Epithelial cell of alveolus of lung (primary cell): ENCODE results near the genes ALDH7A1 and CHSY3.

DNA sequence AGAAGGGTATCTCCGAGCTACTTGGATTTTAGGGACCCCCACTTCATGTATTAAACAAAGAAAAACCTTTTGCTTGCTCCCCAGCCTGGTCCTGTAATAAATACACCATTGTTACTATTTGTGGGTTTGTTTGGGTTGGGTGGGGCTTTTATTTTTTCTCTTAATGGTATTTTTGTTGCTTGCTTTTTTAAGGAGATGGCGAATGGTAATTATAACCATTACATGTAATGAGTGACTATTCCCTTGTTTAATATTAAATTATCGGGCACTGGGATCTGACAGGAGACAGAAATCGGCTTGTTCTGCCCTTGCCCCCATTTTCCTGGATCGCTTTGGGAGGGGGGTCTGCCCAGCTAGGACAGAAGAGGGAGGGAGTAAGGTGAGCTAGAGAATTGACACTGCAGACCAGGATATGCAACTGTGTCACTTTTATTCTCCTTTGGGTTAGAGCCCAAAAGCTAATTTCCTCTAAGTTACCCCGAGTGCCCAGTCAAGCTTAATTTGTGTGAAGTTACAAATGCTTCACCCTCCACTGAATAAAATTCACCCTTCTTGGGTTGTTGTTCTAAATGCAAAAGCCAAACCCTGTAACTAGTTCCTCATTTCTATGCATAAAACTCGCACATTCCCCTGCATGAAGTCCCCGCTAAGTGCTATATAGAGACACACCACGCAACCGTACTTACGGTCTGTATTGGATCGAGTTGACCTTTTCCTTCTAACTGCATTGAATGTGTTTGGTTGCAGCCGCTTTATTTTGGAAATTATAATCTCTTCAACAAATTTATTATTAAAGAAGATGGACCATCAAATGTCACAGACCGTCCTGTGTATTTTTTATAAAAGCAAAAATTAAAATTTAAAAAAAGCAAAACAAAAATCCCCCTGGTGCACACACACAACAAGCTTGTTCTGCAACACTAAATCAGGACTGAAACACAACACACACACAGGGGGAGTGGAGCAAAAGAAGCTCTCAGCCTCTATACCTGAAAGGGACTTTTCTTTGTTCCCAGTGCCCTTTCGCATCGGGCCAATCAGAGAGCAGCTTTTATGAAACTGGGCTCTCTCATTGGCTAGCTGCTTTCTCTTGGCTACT lies 1.8 kb upstream of the ZNF608 start:
- RAMPAGE, long total RNA, result no peak
- RRBS, result no CpG with 5 or more reads among the region's 16 CpGs

DNA sequence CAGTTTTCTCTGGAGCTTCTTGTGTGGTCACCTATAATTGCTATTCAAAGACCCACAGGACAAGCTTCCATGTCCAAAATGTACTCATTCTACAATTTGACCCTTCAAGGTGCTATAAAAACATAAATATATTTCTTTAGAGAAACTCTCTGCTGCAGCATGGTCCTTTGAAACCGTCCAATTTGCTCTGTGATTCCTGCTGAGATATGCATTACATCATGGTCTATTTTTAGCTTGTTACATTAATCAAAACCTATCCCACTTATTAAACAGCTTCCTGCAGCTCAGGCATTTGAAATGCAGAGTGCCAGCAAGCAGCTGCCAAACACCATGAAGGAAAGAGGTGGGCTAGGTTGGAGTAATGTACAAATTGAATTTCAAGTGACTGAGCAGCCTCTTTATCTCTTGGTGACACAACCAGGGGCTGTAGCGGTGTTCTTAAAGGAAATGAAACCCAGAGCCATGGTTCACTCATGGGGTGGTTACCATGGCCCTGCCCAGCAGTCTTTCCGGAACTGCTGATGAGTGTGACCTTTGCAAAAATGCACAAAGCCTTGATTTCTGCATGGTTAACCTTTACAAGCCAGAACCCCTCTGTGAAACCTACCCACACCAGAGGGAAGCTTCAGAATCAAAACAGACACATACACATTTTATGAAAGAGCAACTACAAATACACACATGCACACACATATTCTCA lies 155.7 kb upstream of the ZNF608 start:
- RAMPAGE, long total RNA, result no peak
- RRBS, result no CpG with 5 or more reads among the region's 3 CpGs

DNA sequence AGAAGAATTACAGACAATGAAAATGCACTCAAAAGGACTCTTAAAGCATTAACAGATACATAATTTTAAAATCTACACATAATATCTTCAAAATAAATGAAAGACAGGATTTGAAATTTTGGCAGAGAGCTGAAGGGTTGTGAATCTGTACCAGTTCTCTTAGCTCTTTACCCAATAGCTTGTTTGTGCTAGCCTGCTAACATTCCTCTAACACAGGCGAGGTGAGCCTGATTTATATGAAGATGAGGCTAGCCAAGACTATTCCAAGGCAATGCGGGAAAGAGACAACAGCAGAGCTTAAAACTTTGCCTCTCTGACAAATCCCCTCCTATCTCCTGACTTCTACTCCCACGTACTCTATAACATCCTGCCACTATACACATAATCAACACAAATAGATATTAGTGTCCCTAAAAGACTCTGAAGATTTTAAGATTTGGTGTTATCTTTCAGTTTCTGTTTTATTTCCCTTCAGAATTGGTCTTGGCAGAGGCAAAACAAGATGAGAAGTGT lies 745.6 kb upstream of the ZNF608 start:
- RAMPAGE, long total RNA, result no peak
- RRBS, result no CpG with 5 or more reads among the region's 3 CpGs

GRCh38 chr5:126431386-126431794 lies 8.2 kb downstream of the GRAMD2B start:
- RAMPAGE, long total RNA, result no peak

- RAMPAGE, long total RNA, result no peak
- RRBS, result no CpG with 5 or more reads among the region's 9 CpGs
Observed at GRCh38 chr5:126464864-126465471, 41.8 kb downstream of the GRAMD2B start.

DNA sequence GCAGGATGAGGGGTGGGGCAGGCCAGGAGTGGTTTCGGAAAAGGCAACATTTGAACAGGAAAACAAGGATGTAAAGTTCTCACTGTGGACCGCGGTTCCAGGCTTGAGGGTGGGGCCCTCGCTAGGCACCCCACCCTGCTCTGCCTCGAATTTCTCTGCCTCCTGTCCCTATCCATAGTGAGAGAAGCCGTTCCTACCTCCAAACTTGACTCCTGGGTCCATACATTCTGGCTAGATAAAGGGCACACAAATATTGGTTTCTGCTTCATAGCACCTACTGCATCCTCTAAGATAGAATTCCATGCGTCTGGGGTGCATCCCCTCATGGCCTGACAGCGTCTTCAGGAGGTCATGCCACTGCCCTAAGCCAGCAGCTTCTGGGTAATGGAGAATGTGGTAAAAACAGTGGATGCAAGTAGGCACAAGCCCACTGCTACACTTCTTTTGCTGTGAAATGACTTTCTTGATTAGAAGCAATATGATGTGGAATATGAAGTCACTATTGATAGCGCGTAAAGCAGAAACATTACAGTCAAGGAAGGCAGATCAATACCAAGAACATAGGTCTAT lies 79.0 kb downstream of the GRAMD2B start:
- RAMPAGE, long total RNA, result no peak
- RRBS, result no CpG with 5 or more reads among the region's 10 CpGs

DNA sequence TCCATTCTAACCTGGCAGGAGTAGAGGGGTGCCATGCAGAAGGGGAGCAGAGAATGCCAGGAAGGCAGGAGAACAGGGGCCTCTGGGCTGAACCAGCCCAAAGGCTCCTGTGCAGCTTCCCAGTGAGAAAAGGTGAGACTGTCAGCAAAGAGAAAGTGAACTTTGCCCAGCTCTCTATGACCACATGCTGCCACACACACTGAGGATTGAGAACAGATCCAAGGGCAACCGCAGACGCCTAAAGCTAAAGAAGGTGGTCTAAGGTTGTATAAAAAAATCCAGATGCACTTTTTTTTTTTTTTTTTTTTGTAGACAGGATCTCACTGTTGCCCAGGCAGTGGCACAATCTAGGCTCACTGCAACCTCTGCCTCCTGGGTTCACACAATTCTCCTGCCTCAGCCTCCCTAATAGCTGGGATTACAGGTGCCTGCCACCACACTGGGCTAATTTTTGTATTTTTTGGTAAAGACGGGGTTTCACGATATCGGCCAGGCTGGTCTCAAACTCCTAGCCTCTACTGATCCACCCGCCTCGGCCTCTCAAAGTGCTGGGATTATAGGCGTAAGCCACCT lies 51.3 kb downstream of the ALDH7A1 start:
- RAMPAGE, long total RNA, result no peak
- RRBS, result no CpG with 5 or more reads among the region's 8 CpGs

DNA sequence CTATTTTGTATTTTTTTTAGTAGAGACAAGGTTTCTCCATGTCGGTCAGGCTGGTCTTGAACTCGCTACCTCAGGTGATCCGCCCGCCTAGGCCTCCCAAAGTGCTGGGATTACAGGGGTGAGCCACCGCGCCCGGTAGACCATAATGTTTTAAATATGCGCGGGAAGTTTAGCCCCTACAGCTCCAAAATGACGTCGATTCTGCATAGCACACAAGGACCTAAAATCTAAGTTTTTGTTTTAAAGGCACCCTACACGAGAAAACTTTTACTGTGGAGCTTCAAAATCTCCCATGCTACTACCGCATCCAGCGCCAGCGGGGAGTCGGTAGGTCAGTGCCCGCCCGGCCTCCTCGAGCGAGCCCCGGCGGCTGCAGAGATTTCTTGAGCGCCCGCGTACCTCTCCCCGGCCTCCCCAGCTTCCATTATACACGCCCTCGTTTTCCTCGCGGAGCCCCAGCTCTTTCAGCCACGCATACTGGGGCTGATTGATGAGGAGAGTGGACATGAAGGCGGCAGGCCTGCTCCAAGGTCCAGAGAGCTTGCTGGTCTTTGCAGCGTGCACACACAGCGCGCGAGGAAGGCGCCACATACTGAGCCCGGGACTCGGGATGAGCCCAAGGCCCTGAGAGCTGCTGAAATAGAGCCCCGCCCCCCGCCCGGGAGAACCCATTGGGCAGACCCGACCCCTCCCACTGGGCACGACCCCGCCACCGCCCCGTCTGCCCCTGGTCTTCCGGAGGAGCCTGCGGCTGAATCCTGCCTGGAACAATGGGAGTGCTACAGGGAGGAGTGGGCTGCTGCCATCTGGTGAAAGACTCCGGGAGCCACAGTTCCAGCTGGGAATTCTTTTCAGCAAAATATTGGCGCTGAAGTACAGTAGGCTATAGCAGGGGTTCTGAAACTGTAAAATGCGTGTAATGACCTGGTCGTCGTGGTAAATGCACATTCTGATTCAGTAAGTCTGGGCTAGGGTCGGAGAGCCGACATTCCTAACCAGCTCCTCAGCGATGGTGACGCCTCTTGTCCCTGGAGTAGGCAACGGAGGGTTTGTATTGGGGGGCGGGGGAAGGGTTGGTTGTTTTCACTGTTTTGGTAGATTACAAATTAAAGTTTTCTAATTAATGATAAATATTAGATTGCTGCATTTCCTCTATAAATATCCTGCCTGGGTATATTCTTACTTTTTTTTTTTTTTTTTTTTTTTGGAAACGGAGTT lies at the start of gene ALDH7A1:
Gene ALDH7A1, minus strand, starts transcription at position 612 of the 1,218 bp plus-strand sequence.
- RAMPAGE, long total RNA, result start-site peak on the minus strand centred at position 600 of the sequence, 26 bp wide, 73 and 27 reads in 2 replicates
- RRBS, result 3% methylated on average over 12 of the region's 61 CpGs

- RAMPAGE, long total RNA, result no peak
- RRBS, result no CpG with 5 or more reads among the region's 5 CpGs
Observed at GRCh38 chr5:126680020-126680731, 48.7 kb downstream of the TEX43 start.

GRCh38 chr5:126776143-126776374 lies 877 bp upstream of the LMNB1 start:
- RAMPAGE, long total RNA, result no peak
- RRBS, result no CpG with 5 or more reads among the region's 6 CpGs

GRCh38 chr5:126809953-126810308 lies 33.0 kb downstream of the LMNB1 start:
- RAMPAGE, long total RNA, result no peak
- RRBS, result no CpG with 5 or more reads among the region's 7 CpGs

GRCh38 chr5:126863911-126864427 lies 87.0 kb downstream of the LMNB1 start:
- RAMPAGE, long total RNA, result no peak
- RRBS, result no CpG with 5 or more reads among the region's 14 CpGs

- RAMPAGE, long total RNA, result no peak
- RRBS, result no CpG with 5 or more reads among the region's 9 CpGs
Observed at GRCh38 chr5:126894833-126895499, 118.0 kb downstream of the LMNB1 start.

GRCh38 chr5:127041539-127041903 lies 11.2 kb upstream of the MARCHF3 start:
- RAMPAGE, long total RNA, result no peak
- RRBS, result no CpG with 5 or more reads among the region's 3 CpGs

- RAMPAGE, long total RNA, result no peak
- RRBS, result no CpG with 5 or more reads among the region's 13 CpGs
Observed at GRCh38 chr5:127228770-127229162, 61.8 kb upstream of the MEGF10 start.

- RAMPAGE, long total RNA, result no peak
- RRBS, result no CpG with 5 or more reads among the region's 6 CpGs
Observed at GRCh38 chr5:127892854-127893360, 189.7 kb downstream of the CCDC192 start.

DNA sequence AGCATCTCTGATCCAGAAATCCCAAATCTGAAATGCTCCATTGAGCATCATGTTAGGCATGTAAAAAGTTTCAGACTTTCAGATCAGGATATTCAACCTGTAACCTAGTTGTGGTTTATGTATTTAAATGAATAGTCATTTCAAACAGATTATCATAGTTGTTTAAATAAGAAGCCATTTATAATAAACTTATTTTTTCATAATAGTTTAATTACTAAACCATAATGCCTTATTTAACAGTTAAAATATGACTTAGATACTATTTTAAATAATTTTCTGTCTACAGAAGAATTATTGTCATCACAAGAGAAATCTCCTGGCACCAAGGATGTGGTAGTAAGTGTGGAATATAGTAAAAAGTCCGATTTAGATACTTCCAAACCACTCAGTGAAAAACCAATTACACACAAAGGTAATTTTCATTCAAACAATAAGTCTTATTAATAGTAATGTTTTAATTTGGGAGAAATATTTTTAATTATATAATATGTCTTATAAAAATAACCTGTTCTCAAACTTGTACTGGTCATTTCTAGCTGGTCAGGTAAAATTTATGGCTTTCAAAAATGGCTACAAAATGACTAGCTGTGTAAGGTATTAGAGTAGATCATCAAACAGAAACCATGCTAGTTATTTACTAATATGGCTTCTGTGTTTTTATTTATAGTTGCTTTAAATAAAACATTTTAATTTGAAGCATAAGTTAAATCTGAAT lies 90.8 kb downstream of the SLC12A2 start:
- RAMPAGE, long total RNA, result no peak
- RRBS, result no CpG with 5 or more reads among the region's 1 CpG

- RAMPAGE, long total RNA, result no peak
- RRBS, result no CpG with 5 or more reads among the region's 4 CpGs
Observed at GRCh38 chr5:128272052-128272516, 188.5 kb downstream of the SLC12A2 start.

GRCh38 chr5:128536674-128536970 lies 1.4 kb downstream of the FBN2 start:
- RAMPAGE, long total RNA, result no peak
- RRBS, result no CpG with 5 or more reads among the region's 13 CpGs

DNA sequence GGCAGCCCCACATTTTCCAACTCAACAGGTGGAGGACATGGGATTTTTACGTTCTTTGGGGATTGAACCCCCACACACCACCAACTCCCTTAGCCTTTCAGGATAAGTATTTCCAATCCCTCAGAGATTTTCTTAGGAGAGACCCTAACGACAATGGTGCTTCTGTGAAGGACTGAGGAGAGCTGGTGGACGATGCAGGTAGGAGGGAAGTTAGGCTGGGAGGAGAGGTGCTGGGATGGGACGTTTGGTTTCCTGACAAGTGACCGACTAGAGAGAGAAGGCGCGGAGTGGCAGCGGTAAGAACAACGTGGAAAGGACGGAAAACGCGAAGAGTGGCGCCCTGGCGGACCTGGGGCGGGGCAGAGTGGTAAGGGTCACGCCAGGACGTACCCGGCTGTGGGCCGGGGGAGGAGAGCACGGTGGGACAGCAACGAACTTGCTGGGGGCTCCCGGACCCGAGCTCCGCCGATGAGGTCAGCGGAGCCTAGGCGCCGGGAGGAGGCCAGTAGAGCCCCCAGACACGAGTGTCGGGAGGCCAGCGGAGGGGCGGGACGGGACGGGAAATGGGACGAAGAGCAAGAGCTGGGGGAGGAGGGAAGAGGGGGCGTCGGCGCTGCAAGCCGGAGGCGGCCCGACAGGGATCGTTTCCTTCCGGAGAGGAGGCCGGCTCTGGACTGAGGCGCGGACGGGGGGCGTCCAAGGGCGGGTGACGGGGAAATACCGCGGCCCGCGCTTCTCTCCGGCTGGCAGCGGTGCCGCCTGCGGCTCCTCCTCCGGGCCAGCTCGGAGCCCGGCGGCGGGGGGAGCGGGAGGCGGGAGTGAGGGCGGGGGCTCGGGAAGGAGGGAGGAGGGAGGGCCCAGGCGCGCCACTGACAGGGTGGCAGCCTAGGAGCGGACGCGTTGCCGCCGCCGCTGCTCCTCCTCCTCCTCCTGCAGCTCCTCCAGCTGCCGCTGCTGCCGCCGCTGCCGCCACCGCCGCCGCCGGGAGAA lies at the start of gene CHSY3:
Gene CHSY3, plus strand, starts transcription at position 869 of the 990 bp plus-strand sequence.
- RAMPAGE, long total RNA, result no peak
- RRBS, result 2% methylated on average over 21 of the region's 83 CpGs